NALM6 (cell line): ENCODE measurements around a stretch of chr2.

GRCh38 chr2:178559782-178560436 lies 79.7 kb downstream of the PLEKHA3 start:
- PRO-cap, result no peak

DNA sequence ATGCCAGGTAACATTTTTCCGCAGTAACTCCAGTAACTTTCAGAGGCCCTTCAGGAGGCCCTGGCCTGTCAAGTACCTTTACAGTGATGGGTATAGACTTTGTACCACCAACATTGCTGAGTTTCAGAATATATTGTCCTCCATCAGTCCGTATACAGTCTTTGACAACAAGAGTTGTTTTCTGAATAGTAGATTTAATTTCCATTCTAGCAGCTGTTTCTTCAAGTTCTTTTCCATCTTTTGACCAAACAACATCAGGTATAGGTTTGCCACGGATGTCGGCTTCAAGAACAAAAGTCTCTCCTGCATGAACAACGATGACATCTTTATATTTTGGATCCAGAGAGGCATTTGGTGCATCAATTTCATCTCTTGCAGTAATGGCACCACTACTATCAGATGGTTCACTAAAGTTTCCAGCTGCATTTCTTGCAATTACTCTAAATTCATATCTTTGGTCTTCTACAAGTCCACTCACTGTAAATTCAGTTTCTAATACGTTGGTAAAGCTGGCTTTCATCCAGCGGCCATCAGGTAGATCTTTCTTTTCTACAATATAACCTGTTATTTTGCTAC lies 83.8 kb downstream of the PLEKHA3 start:
- PRO-cap, result no peak

DNA sequence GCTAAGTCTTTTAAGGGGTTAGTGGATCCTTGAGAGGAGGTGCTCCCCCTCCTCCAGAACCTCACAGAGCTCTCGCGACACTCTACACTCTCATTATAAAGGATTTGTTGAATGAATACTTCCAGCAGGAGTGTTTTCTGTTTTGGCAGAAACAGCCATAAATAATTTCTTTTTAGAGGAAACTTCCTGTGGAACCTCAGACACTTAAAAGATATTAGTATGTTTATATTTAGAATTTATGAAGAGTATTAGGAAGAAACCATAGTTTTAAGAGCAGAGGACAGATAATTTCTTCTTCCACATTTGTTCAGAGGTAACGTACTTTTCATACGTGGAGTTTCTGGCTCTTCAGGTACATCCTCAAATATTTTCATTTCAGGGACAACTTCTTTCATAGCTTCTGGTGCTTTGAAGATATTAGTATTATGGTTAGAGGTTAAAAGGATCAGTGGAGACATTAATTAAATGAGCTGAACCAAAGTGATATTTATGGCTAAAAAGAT lies 142.1 kb downstream of the TTN start:
- PRO-cap, result no peak

DNA sequence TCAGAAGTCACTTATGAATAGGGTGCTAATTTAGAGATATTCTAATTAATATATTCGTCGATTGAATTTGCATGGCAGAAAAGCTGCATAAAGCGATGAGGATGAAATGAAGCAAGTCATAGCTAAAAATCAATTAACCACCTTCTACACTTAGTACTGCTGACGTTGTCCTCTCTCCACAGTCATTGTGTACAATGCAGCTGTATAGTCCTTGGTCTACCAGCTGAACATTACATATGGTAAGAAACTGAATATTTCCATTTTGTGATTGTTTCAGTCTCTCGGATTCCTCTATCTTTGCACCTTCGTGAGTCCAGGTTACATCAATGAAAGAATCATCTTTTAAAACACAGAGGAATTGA lies 51.2 kb downstream of the TTN start:
- PRO-cap, result no peak

DNA sequence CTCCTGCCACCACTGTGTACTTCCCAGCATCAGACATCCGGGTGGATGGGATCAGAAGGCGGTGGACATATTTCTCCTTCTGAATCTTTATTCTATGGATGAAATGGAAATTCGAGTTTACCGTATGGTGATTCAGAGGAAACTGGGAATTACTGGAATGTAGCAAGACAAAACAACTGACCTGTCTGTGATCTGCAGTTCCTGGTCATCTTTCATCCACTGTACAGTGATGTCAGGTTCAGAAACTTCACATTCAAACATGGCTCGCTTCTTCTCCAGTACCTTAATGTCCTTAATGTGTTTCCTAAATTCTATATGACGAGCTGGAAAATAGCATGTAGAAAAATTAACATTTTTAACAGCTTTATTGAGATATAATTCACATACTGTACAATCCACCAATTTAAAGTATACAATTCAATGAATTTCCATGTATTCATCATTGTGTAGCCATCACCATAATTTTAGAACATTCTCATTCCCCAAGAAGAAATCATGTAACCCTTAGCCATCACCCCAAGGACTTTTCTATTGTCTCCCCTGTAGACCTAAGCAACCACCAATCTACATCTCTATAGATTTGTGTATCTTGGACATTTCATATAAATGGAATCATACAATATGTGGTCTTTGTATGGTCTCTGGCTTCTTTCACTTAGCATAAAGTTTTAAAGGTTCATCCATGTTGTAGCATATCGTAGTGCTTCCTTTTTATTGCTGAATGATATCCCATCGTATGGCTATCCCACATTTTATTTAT lies 39.2 kb downstream of the TTN start:
- PRO-cap, result no peak

DNA sequence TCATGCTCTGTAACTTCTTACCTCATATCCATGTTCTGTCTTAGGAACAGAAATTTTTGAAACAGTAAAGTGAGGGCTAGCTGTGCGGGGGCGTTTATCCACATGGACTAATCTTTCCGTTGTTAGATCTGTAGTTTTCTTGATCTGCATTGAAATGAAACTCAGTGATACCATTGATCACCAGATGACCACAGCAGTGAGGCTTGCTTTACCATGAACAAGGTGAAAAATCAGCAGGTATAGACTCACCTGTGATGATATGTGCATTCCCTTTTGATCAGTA lies 21.7 kb downstream of the TTN start:
- PRO-cap, result no peak

DNA sequence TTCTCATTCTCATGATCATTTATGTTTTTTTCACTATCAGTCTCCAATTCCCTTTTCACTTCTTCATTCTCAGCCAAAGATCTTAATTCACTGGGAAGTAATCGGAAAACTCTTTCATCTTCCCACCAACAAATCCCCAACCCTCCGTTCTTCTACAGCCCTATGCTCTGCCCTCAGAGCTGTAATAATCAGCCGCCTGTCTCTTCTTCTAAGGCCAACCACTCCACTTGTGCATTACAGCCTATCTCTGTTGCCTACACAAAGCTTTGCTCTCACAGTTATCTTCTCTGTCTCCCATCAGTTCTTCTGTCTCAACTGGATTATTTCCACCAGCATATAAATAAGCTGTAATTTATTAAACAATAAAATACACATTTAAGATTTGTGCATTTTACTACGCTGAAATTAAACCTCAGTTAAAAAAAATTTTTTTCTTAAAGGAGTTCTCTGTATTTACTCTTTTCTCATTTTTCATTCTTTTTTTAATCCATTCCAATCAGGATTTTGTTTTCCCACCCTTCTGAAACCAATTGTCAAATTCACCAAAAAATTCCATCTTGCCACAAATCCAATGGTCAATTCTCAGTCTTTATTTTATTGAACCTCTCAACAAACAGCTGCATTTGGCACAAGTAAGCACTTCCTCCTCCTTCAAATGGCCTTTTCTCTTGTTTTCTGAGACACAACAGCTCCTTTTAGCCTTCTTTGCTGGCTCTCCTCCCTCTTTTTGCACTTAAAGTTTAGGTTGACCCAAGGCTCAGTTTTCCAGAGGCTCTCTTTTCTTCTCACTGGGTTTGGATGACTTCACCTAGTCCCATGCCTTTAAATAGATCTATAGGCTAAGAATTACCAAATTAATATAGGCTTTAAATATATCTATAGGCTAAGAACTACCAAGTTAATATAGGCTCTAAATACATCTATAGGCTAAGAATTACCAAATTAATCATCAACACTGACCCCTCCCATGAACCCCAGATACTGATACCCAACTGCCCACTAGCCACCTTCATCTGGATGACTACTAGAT lies 76.1 kb upstream of the CCDC141 start:
- PRO-cap, result no peak

DNA sequence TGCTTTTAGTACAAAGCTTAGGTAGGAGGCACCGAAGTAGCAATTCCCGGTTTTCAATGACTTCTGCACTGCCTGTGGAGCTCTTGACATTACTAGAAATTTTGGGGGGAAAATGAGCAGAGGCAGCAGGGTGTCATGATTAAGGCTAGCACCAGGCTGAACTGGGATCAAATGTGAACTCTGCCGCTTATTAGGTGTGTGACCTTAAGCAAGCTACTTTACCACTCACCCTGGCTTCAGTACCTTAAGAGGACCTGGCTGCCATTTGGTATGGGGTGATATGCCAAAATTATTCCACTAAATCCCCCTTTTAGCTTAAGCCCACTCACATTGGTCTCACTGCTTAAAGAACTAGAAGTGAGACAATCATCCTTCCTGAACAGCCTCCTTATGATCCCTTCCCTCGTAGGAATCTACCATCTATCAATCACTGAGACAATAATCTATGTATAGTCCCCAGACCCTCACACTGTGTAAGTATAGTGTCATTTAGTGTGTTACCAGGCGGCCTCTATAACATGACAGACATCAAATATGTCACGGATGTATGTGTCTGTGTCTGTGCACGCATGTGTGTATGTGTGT lies 36.9 kb downstream of the SESTD1 start:
- PRO-cap, result no peak

DNA sequence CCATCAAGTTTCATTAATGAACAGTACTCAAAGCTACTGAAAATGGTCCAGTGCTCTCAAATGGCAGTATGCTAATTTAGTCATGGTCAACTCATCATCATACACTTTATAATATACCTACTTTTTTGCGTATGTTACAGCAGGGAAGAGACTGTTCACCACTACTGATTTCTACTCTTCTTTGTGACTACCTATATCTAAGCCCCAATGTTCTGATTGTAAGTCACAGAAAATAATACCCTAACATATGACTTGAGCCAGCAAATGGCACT lies 267.2 kb downstream of the ZNF385B start:
- PRO-cap, result no peak

GRCh38 chr2:179861726-179862332 lies 417 bp upstream of the ZNF385B start:
- PRO-cap, result no peak

DNA sequence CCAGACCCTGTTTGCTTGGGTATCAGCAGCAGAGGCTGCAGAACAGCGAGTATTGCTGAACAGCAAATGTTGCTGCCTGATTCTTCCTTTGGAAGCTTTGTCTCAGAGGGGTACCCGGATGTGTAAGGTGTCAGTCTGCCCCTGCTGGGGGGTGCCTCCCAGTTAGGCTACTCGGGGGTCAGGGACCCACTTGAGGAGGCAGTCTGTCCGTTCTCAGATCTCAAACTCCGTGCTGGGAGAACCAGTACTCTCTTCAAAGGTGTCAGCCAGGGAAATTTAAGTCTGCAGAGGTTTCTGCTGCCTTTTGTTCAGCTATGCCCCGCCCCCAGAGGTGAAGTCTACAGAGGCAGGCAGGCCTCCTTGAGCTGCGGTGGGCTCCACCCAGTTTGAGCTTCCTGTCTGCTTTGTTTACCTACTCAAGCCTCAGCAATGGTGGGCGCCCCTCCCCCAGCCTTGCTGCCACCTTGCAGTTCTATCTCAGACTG lies 389.5 kb upstream of the UBE2E3 start:
- PRO-cap, result no peak

- PRO-cap, result no peak
These were observed 144.1 kb downstream of the UBE2E3 start for GRCh38 chr2:181124517-181124935.

DNA sequence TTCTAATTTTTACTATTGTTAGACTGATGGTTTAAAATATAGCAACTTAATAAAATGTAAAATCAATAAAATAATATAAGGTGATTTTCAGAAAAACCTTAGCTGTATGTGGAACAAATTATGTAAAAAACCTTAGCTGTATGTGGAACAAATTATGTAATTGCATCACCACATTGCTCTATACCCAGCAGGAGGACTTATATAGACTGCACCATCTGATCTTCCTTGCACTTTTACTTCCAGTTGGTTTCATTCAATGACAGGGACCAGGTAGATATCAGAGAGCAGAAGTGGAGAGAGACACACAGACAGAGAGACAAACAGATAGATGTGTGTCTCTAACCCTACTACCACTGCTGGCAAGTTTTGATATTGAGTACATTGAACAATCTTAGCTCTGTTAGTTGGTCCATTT lies 62.6 kb upstream of the ITGA4 start:
- PRO-cap, result unidirectional peak, plus-strand start at position 252 of the sequence

DNA sequence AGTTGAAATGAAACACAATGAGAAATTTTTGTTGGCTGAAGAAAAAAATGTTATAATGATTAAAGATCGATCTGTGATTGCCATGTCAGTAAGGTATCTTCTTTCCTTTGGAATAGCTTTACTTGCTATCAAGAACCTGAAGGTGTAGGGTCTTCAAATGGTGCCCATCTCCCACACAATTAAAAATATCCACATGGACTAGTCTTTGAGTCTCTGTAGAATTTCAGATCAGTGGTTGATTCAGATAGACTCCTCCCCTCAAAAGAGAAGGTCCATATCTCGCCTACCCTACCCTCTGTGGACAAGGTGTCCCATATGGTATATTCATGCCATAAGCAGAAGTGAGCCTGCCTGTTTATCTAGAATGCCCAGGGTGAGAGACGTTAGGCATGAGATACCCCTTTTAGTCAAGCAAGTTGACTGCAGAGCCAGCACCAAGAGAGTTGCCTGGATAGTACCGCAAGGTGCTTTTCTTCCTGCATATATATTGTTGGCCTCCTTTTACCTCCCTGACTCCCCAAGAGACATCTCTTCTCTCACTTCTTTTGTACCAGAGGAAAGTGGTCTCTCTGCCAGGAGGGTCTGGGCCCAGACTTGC lies 3.8 kb downstream of the ITGA4 start:
- PRO-cap, result no peak

DNA sequence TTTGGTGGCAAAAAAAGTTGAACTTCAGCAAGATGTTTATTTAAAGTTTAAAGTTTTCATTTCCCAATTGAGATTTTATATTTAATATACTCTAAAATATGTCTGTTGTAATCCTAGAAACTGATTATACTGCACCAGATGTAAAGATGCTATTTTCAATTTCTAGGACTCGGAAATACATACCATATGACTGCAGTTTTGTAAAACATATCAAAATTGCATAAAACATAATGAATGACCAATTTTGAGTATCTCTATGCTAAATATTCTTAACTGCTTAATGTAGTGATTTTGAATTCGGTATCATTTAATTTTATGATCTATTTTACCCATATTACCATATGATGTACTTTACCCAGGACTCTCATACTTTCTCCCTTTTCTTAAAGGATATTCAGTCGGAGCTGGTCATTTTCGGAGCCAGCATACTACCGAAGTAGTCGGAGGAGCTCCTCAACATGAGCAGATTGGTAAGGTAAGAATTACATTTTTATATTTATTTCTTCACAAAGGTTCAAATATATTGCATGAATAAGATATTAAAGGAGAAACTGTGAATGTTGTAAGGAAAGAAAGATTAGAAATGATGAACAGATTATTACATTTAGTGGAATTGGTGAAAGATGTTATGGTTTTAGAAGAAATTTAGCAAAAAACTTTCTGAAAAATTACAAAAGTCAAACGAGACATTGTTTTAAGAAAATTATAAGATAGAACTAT lies 24.2 kb downstream of the ITGA4 start:
- PRO-cap, result no peak

DNA sequence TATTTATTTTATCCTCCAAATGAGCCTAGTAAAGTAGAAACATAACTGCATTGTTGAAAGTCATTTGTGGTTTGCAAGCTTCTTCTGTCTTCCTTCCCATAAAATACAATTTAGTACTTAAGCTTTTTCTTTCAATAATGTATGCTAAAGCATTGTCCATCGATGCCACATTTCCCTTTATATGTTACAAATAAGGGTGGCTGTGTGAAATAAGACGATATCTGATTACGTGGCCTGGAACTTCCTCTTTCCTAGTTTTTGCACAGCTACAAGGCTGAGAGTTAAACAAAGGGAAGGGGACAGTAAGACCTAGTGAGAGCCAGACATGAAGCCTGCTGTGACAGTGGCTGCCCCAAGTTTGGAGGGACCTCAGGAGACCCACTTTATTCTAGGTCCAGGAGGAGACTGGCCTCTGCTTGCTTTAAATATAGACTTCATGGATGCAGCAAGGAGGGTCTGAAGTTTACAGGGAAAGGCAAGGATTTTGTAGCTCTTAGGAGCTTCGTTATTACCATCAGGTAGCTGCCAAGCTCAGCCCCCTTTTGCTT lies 85.8 kb upstream of the ITPRID2 start:
- PRO-cap, result no peak

DNA sequence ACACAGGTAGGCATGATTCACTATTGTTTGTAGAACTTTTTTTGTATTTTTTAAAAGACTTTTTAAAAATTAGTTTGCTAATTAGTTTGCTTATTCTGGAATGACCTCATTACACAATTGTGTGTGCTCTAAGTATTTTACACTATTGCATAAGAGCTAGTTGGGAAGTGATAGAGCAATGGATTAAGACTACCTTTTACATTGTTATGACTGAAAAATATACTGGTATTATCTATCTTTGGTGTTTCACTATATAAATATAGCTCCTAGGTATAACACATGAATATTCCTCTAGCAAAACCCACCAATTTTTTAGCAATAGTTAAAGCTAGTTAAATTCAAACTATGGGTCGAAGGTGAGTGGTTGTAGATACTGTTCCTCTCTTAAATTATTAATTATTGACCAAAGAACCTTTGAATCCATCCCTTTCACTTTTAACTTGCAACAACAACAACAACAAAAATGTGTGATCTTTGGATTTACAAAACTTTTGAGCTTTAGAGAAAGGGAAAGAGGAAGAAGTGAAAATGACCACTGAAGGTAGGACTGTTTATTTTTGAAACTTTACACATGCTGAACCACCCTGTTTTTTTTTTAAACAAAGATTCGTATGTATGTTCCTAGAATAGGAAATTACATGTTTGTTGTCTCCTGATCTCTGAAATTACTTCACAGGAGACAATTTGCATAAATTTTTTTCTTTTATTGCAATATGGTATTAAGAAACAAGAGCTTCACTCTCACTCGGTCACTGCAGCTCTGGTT lies 18.7 kb downstream of the ITPRID2 start:
- PRO-cap, result no peak

DNA sequence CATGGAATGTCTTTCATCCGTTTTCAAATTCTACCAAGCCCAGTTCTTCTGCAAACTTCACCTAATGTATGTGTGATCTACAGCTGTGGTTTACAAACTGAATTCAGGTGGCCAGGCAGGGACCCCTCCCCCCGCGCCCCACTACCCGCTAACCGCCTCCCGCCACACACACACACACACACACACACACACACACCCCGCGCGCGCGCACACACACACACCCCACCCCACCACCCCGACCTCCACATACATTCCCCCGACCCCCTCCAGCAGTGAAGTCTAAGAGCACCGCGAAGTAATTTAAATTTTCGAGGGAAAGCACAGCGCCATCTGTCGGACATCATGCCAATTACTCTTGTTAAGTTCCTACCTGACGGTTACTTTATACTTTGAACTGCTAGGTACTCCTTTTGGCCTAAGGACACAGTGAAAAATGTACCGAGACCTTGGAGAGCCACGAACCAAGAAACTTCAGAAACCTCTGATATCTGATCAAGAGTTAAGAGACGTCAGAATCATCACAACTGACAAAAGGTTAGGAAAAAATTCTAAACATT lies 31.5 kb upstream of the PPP1R1C start:
- PRO-cap, result no peak

GRCh38 chr2:182522991-182523365 lies 96.1 kb upstream of the PDE1A start:
- PRO-cap, result no peak

- PRO-cap, result no peak
These were observed 32.6 kb downstream of the NCKAP1 start for GRCh38 chr2:183005384-183006259.